Brain (tissue), 1 donor: ENCODE measurements around the genes DHRS4 and REC8.

DNA sequence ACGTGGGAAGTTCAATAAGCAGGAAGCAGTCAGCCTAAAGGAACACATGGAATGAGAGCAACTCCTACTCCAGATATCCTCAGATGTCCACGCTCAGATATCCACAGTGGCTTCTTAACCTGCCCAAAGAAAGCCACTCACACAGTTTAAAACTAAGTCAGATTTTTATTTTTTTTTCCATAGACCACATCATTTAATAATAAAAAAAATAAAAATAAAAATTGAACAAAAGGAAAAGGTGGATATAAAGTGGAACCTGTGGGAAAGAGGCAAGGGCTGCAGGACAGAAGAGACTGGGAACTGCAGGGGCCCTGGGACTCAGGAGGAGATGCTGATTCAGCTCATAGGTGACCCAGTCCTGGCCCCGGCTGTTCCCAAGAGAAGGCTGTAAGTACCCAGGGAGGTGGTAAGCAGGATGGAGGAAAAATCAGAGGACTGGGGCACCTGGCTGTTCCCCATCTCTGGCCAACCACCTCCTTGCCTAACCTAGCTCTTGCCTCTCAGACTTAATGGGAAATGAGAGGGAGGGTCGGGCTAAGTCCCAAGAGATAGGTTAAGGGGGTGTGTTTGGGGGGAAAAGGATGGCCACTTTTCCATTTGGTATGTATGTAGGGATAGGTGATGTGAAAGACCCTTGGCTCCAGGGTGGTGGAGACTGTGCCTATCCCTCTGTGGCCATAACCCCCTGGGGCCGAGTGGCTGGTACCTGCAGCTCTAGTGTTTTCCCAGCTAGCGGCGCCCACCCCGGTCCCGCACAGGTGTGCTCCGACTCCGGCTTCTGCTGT lies 1.3 kb upstream of the CDH24 start:
- RRBS = no CpG with 5 or more reads among the region's 11 CpGs

GRCh38 chr14:23090386-23090825 lies 4.5 kb downstream of the ACIN1 start:
- RRBS = no CpG with 5 or more reads among the region's 5 CpGs

DNA sequence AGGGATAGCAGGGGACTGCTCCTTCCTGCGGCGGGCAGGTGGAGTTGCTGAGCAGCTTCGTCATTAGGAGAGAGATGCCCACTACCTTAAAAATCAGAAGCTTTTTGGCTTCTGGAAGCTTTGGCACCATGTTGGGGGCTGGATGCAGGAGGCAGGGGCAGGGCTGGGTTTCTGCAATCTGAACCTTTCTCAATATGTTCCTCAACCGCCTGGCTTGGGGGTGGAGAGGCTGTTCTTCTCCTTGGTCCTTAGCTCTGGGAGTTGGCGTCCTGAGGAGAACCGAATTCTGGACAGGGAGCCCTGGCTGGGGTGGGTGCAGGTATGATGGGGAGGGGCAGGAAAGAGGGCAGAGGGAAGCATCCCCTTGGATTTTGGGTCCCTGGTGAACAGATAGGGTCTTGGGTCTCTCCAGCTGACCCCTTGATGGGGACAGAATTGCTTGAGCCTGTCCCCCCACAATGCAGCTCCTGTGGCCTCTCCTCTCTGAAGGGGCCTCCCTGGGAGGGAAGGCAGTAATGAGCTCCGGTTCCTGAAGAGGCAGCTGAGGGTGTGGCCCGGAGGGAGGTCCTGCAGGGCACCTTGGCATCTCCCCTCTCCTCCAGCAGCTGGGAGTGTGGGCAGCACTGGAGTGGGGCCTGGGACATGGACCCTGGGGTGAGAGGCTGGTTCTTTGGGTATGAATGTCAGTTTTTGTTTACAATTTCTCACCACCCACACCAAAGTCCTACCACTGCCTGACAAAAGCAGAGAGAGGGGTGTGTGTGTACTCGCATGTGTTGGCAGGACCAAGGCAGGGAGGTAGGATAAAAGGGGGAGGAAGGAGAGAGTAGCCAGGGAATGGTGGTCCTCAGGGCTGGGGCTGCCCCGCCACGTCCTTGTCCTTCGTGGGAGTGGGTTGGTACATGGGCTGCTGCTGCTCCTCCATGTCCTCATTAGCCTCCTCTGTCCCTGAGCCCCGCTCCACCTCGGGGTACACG lies 7.6 kb upstream of the CEBPE start:
- RRBS = no CpG with 5 or more reads among the region's 15 CpGs

GRCh38 chr14:23322610-23322828 lies 1.3 kb downstream of the PABPN1 start:
- RRBS = no CpG with 5 or more reads among the region's 1 CpG

DNA sequence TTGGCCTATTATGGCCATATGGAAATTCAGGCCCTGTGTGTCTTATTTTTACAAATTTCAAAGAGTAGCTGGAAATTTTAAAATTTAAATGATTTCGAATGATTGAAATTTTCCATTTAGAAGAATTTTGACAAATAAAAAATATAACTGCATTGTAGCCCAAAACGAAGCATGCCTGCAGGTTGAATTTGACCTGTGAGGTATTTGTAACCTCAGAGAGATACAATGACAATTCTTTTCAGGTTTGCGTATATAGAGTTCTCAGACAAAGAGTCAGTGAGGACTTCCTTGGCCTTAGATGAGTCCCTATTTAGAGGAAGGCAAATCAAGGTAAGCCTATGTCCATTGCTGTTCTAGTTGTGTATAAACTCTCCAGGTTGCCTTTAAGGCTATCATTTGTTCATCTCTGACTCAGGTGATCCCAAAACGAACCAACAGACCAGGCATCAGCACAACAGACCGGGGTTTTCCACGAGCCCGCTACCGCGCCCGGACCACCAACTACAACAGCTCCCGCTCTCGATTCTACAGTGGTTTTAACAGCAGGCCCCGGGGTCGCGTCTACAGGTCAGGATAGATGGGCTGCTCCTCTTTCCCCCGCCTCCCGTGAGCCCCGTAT lies 2.6 kb downstream of the PABPN1 start:
- RRBS = no CpG with 5 or more reads among the region's 18 CpGs

DNA sequence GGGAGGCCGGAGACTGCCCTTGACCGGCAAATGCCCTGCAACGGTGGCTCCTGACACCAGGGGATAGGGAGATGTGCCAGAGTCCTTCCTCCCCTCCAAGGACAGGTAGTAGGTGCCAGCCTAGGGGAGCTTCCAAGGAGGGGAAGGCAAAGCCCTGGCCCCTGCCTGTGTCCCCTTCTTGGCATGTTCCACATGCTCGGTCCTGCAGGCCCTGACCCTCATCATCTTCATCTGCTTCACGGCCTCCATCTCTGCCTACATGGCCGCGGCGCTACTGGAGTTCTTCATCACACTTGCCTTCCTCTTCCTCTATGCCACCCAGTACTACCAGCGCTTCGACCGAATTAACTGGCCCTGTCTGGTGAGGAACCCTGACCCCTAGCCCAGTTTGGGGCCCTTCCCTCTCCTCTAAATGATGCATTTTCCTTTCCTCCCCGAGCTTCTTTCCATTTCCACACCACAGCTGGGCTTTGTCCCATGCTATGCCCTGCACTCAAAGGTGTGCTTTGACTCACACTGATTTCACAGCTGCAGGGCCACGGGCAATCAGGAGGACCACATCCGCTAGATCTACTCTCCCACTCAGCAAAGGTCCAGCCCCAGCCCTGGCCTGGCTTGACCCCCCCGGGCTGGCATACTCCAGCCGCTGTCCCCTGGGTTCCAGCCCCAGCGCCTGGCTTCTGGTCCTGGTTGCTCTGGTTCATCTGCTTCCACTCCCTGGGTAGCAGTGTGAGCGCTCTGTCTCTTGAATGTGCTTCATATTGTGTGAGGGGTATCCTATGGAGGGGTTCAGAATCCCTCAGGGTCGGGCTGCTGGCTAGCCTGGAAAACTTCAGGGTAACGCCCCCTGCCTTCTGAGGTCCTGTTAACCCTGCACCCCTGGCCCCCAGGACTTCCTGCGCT lies 1.5 kb downstream of the CMTM5 start:
- RRBS = no CpG with 5 or more reads among the region's 21 CpGs

DNA sequence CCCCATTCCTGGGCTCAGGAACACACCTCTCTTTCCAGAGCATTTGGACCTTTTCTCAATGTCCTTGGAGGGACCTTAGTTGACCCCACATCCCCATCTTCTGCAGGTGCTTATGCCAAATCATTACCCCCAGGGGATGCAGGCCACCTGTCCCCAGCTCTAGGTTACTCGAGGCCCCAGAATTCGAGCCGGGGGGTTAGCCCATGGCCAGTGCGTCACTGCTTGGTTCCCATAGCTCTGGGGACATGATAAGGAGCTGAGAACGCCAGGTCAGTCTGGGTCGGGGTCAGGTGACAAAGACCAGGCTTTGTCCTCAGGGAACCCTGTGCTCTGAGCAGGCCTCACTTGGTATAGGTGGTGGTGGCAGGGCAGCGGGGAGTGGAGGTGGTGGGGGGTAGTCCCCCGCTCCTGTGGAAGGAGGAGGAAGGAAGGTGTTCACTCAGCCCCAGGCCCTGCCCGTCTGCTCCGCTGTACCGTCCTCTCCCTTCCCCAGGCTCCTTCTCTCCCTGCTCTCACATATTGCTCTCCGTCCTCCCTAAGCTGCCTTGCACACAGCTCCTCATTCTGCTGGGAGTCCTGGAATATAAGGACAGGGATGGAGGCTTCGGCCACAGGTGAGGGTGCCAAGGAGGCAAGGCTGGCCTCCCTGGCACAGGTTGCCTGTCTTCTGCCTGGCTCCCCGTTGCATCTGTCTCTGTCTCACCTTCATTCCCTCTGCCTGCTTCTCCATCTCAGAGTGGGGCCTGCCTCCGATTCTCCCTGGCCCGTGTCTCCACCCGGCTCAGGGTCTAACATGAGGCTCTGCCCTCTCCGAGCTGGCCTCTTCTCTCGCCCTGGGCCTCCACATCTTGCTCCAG lies 2.0 kb upstream of the MYH6 start:
- RRBS = no CpG with 5 or more reads among the region's 19 CpGs

- RRBS = no CpG with 5 or more reads among the region's 18 CpGs
These were observed 8.1 kb upstream of the MYH6 start for GRCh38 chr14:23416010-23416644.

DNA sequence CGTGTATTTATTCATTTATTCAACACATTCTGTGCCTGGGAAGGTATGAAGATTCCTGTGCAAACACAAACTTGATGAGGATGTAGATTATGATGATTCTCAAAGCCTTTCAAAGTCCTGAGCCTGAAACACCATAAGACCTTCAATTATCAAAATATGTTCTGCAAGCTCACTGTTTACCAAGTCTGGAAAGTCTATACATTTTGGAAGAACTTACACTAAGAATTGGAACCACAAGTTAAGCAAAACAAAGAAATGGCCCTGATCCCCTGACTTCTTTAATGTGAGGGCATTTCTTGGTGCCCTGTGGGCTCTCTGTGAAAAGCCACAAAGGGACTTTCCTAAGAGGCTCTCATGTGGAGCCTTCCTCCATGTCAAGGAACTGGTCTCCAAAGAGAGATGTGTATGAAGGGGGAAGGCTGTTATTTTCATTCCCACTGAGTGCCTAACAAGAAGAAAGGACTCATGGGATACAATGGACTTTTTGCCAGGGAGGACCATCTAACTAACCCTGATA lies 13.5 kb upstream of the MYH6 start:
- RRBS = no CpG with 5 or more reads among the region's 1 CpG

DNA sequence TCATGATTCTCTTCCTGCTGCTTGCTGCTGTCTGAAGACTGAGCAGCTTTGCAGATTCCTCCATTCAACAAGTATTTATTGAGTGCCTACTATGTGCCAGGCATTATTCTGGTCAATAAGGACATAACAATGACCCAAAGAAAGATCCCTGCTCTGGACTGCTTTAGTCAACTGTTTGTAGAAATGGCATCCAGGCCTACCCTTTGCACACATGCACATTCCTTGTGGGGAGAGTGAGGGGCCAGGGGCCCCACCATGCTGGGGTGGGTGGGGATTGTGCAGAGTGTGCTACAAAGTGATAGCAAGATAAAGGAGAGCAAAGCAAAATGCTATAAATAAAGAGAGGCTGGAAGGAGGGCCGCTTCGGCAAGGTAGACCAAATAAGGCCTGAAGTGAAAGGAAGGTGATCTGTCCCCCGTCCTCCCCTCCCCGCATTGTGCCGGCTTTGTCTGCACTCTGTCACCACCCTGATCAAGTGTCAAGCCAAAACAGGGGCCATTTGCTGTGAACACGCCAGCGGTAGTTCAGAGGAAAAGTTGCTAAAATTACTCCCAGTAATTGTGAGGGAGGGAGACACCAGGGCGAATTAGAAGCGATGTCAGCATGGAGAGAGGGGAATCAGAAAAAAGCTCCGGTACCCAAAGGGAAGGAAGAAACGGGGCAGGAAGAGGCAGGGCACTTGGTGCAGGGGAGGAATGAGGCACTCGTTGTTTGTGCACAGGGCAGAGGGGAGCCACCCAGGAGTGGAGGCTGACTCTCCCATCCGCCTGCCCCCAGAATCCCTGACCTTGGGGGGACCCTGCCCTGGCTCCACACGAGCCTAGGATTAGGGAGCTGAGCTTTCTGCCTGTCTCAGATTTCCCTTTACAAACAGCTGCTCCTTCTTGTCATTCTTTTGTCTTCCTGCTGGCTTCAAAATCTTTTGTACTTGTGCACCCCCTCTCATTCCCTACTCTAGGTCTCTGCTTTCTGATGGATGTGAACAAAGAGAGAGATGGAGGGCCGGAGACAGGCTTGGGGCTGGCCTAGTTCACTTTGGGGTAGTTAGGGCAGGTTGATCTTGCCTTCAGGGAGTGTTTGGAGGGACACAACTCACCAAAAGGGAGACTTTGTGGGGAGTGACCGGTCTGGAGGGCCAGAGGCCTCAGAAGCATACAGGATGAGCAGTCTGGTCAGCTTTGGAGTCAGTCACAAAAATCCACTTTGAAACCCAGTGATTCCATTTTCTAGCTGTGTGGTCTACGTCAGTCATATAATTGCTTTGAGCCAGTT lies 2.9 kb upstream of the MYH7 start:
- RRBS = no CpG with 5 or more reads among the region's 17 CpGs

DNA sequence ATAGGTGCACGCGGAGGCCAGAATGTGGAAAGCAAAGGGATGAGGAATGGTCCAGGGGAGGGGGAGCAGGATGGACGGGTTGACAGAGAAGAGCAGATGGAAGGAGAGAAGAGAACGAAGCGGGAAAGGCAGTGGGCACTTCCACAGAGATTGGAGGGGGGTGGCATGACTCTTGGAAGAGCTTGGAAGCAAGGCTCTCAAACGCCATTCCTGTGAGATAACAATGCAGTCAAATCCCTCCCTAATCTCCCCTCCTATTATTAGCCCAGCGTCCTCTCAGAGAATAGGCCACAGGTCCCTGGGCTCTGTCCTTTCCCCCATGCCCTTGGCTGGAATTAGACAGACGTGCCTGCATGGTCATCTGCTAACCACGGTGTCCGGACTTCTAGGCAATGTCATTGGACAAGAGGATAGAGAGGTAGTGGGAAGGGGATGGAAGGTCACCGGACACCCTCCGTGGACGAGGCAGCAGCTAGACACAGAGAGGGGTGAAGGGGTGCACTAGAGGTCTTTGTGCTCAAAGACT lies 7.9 kb upstream of the MYH7 start:
- RRBS = 99% methylated on average over 2 of the region's 13 CpGs

DNA sequence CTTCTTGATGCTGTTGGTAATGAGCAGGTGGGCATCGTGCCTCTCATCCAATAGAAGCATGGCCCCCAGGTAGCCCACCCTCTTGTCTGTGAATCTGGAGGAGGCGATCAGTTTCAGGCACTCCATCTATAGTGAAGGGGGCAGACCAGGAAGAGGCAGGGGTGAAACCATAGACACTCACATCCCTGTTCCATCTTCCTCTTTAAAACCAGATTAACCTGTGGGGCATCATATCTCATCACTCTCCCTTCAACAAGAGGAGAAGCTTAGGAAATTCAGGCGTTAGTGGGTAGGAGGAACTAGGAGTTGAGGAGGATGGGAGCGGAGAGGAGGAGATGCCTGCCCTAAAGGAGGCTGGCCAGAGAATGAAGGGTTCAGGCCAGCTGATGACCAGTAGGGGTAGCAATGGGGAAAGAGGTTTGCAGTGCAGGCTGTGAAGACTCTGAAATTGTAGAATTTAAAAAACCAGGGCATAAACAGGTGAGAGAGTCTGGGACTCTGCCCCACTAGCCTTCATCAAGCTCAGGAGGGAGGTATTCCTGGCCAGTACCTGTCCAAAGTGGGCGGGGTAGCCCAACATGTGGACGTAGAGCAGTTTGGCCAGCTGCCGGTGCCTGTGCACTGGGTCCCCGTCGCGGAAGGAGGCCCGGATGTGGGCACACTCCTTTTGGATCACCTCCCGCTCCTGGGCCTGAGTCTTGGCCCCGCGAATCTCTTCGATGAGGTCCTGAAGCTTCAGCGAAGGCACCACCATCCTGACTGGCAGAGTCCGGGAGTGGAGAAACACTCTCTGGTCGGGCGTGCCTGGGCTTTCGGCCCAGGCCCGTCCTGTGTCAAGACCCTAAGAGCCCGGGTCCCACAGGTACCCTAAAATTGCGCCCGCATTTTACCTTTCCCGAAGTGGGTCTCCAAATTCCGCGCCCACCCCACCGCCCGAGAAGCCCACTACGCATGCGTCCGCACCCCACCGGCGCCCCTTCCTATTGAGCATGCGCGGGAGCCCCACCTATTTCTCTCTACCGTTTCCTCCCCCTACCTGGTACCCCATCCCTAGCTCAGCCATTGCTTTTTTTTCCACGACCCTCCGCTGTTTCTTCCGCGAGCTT lies 677 bp downstream of the AP1G2 start:
- RRBS = 2% methylated on average over 10 of the region's 41 CpGs

GRCh38 chr14:23699217-23699537 lies 63.0 kb downstream of the DHRS2 start:
- RRBS = no CpG with 5 or more reads among the region's 1 CpG

DNA sequence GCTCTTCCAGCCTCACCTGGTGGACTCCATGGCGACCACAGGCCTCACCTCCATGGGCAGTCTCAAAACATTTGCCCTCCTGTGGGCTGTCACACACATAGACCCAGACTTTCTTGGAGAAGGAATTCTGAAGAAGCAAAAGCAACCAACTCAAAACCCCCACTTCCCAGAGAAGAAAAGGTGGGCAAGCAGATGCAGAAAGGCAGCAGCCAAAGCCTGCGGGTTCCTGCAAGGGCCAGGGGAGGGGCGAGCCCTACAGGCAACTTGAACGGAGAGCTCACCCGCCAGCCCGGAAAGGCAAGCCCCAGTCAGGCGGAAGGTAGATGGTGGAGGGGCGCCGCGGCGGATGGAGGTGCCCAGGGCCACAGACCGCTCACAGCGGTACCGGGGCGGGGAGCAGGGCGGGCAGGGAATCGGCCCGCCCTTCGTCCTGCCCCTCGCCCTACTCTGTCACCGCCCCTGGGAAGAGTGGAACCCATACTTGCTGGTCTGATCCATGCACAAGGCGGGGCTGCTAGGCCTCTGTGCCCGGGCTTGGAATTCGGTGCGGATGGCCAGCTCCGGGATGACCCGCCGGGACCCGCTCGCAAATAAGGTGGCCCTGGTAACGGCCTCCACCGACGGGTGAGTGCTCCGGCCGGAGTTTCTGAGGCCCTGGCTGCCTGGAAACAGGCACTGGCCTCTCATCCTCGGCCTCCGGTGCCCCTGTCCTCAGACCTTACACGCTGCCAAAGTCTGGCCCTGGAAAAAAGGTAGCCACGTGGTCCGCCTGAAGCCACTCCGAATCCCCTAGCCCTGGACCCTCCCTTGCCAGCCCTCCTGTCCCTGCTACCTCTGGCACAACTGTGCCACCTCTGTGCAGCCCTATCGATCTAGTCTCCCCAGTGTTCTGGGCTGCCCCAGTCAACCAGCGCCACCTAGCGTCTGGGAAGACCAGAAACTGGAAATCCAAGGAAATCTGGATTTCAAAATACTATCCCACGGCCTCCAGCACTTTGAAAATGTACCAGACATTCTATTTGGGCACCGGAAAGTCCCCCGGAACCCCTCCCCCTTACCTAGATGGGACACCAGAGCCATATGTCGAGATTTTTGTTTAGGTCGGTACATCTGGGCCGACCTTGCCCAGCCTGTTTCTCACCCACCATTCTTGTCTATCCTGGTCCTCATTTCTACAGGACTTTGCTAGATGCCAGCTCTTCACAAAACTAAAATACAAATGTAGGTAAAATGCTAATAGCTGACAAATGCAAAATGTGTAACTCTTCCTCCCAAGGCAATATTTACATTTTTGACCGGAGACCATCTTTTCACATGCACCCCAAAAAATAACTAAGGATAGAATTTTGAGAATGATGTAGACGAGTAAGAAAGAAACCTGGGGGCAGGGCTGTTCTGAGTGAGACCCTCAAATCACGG lies at the start of gene DHRS4:
TSS of gene DHRS4 (plus strand) at position 478 of the 1,419 bp plus-strand sequence.
- RRBS = 2% methylated on average over 9 of the region's 53 CpGs

GRCh38 chr14:24080859-24081995 lies 9.9 kb downstream of the CPNE6 start:
- RRBS = 12% methylated on average over 37 of the region's 96 CpGs

- RRBS = 1% methylated on average over 20 of the region's 28 CpGs
These were observed 299 bp downstream of the PSME1 start for GRCh38 chr14:24136316-24136669.

GRCh38 chr14:24171435-24172387 lies at the start of gene REC8:
Gene REC8 (plus strand): TSS chr14:24172080.
- RRBS = no CpG with 5 or more reads among the region's 67 CpGs

GRCh38 chr14:24172388-24172827 lies 528 bp downstream of the REC8 start:
- RRBS = 10% methylated on average over 14 of the region's 24 CpGs